Colonic mucosa (tissue), 1 donor: Measurements from ENCODE around the genes ITGB1 and CCNY.

DNA sequence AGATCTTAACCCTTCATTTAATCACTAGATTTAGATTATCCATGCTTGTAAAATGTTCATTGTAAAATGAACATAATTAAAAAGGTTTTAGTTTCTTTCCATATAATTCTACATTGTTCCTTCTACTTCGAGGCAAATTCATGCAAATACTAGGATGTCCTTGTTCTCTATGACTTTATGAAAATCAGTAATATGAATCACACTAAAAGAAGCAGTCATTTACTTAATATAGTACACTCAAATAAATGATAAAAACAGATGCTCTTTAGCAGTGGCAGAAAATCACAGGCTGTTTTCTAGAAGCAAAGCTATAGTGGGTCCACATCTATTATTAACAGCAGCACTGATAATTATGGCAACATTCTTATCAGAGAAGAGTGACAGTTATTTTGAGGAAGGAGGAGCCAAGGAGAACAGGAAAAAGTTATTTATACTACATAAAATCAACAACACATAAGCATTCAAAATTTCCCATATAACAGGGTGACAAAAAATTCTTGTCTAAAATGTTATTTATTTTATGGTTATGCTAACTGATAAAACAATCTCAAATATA is 16.5 kb downstream of the KIF5B start:
- PRO-cap, result no peak

DNA sequence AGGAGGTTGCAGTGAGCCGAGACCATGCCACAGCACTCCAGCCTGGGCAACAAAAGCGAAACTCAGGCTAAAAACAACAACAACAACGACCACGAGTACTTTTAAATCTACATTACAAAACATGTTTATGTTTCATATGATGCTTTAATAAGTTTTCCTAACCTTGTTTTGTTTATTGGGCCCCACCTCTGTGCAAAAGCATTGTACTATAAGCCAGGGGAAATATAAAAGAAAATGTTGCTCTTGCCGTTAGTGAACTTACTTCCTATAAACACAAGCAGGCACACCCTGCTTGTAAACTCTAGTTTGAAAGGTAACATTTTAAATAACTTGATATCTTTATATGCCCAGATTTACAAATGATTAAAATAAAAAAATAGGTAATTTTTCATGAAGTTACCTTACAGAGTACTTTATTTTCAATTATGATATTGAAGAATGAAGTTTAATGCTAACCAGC is 19.1 kb upstream of the EPC1 start:
- PRO-cap, result no peak

DNA sequence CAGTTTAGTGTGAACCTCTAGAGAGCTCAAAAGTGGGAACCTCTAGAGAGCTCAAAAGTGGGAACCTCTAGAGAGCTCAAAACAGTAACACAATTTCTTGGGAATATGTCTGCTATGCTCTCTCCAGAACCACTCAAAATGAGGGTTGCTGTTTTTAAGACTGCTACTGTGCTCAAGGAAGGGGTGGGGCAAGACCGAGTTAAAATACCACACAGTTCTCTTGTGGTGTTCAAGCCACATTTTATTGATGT is 13.3 kb downstream of the CCDC7 start:
- PRO-cap, result unidirectional peak, minus-strand start at position 140 of the sequence

DNA sequence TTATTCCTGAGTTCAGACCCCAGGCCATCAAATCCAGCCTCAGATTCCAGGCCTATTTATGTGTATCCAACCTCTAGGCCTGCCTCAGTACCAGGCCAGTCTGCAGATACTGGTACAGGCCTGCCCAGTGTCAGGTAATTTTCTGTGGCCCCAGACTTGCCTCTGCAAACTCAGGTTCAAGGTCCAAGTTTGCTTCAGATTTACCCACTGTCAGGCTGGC is 169.8 kb downstream of the ITGB1 start:
- PRO-cap, result no peak

DNA sequence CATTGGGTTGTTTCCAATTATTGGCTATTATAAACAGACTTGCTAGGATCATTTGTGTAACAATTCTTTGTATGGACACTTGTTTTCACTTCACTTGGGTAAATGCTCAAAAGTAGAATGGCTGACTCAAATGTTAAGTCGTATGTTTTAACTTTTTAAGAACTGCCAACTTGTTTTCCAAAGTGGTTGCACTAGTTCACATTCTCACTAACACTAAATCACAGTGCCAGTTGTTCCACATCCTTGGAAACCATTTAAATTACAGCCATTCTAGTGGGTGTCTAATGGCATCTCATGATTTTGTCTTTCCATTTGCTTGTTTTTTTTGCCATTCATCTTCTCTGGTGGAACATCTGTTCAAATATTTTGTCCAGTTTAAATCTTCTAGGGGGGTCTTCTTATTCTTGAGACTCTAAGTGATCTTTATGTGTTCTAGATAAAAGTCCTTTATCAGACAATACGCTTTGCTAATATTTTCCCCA is 64.1 kb downstream of the ITGB1 start:
- PRO-cap, result no peak

DNA sequence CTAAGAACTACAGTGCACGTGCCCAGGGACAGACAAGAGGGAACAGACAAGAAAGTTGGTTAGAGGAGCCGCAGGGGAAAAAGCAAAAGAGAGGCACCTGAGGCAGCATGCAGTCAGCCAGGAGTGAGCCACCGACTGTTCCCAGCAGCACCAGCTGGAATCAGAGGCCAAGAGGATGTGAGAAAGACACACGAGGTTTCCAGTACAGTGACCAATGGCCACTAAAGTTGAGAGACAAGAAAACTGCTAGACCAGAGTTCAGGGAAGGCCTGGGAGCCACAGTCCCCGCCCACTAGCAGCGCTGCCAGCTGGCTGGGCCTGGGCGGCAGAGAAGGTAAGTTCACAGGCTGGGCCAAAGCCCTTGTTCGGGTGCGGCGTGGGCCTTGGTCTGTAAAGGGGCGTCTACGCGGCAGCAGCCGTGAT is 14.0 kb downstream of the ITGB1 start:
- PRO-cap, result no peak

GRCh38 chr10:32957148-32957818 is 747 bp downstream of the ITGB1 start:
- PRO-cap, result bidirectional peak, plus-strand start at chr10:32957473, minus-strand start at chr10:32957443; bidirectional peak, plus-strand start at chr10:32957620, minus-strand start at chr10:32957513

- PRO-cap, result bidirectional peak, plus-strand start at chr10:32958074, minus-strand start at chr10:32957961; bidirectional peak, plus-strand start at chr10:32958326, minus-strand start at chr10:32958227; bidirectional peak, plus-strand start at chr10:32958359, minus-strand start at chr10:32958362; bidirectional peak, plus-strand start at chr10:32958468, minus-strand start at chr10:32958424
Measured at GRCh38 chr10:32957985-32959038, at the start of gene ITGB1. TSS of gene ITGB1 (minus strand) at chr10:32958230.

GRCh38 chr10:33136877-33137171 is 178.8 kb upstream of the ITGB1 start:
- PRO-cap, result no peak

DNA sequence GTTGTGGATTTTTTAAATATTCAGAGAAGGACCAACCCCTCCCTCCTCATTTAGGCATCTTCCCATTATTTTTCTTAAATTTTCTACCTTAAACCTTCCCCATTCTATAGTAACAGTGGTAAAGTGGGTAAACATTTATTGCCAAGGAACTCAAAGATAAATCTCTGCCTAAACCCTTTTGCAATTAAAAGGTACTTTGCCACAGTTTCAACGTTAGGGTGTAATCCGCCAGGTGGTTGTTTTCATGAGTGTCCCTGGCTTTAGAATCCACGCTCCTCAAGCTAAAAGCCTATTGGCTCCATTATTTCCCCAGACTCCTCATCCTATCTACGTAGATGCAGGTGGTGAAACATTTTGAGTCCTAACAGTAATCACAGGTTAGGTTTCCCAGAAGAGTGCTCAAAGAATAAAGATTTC is 60.5 kb downstream of the NRP1 start:
- PRO-cap, result no peak

DNA sequence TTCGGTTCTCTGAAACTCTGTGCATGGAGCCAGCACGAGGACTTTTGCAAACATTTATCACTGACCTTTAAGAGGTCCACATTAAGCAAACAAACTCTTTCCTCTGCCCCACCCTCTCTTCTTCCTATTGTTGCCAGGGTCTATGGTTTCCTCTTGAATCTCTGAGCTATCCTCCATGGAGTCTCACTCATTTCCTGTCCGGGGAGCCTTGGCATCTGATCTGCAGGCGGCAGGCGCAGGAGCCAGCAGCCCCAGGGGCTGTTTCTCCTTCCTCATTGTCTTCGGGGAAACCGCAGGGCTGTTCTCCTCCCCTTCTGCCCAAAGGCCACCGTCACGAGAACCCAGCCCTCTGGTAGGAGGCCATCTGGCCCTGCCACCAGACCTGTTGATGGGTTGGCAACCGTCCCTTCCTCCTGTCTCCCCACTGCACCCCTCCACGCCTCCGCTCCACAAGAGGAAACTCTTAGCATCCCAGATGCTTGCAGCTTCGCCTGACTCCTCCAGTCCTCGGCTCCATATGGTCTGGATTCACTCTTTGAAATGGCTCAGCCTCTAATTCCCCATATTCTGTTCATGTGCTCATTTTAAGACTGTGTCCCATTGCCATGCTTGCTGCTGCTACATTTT is 327.3 kb upstream of the NRP1 start:
- PRO-cap, result no peak

DNA sequence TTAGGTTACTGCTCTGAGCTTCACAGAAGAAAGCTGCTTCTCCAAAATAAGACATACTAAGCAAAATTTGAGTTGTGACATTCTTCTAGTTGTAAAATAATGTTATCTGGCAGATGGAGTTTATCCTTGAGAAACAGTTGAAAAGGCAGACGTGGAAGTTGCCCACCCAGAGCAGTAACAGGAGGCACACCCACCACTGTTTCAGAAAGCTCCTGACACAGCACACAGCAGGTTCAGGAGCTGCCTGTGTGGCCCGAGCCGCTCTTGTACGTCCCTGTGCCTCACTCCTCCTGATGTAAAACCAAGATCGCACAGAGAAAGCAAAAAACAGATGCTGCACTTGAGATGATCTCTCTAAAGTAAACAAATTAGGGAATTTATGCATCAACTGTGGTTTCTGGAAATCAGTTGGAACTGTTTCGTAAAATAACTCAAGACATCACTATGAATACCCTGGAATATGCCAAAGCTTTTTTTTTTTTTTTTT is 620.9 kb downstream of the PARD3 start:
- PRO-cap, result unidirectional peak, minus-strand start at position 289 of the sequence

GRCh38 chr10:34515509-34515974 is 299.6 kb downstream of the PARD3 start:
- PRO-cap, result no peak

- PRO-cap, result no peak
Measured at GRCh38 chr10:34678949-34679734, 136.0 kb downstream of the PARD3 start.

DNA sequence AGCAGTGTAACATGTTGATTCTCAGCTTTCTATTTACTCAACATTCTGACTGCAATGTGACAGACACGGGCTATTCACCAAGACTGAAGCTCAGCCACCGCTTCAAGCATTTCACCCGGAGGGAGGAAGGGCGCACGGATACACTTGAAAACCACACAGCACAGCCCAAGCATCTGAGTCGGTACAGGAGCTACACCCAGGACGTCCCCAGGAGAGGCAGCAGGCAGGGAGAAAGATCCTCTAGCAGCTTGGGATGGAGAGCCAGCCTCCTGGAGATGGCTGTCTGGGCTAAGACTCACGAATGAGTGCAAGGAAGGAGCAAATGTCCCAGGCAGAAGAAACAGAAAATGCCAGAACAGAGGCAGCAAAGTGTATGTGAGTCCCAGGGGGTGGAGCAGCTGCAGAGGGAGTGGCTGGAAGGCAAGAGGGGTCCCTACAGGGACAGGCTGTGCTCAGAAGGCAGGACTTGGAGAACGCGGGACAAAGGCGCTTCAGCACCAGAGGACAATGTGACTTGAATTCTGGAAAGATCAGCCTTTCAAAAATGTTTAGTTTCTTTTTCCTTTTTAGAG is 5.8 kb downstream of the PARD3 start:
- PRO-cap, result unidirectional peak, plus-strand start at position 455 of the sequence

- PRO-cap, result no peak
Measured at GRCh38 chr10:35141270-35142132, 14.9 kb downstream of the CREM start.

DNA sequence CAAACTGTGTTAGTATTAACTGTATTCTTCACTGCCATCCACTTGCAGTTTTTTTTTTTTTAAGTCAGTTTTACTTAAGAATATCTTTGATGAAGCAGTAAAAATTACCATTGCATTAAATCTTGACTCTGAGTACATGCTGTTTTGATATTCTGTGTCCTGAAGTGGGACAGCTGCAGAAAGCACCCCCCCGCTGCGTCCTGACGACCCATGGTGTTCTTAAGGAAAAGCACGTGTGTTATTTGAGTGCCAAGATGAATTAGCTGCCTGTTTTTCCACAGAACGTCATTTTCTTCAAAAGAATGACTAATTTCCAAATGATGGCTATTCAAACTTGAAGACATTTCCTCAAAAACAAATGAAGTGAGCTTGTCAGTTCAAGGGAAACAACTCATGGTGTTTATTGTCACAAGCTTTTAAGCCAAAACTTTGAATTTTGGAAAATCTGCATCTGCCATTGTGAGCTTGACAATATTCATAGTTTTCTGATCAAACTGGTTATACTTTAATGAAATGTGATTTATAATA is 45.9 kb downstream of the CREM start:
- PRO-cap, result no peak

GRCh38 chr10:35336089-35336835 is at the start of gene CCNY:
TSS of gene CCNY (plus strand) at chr10:35336509.
- PRO-cap, result bidirectional peak, plus-strand start at chr10:35336532, minus-strand start at chr10:35336372; unidirectional peak, plus-strand start at chr10:35336735

DNA sequence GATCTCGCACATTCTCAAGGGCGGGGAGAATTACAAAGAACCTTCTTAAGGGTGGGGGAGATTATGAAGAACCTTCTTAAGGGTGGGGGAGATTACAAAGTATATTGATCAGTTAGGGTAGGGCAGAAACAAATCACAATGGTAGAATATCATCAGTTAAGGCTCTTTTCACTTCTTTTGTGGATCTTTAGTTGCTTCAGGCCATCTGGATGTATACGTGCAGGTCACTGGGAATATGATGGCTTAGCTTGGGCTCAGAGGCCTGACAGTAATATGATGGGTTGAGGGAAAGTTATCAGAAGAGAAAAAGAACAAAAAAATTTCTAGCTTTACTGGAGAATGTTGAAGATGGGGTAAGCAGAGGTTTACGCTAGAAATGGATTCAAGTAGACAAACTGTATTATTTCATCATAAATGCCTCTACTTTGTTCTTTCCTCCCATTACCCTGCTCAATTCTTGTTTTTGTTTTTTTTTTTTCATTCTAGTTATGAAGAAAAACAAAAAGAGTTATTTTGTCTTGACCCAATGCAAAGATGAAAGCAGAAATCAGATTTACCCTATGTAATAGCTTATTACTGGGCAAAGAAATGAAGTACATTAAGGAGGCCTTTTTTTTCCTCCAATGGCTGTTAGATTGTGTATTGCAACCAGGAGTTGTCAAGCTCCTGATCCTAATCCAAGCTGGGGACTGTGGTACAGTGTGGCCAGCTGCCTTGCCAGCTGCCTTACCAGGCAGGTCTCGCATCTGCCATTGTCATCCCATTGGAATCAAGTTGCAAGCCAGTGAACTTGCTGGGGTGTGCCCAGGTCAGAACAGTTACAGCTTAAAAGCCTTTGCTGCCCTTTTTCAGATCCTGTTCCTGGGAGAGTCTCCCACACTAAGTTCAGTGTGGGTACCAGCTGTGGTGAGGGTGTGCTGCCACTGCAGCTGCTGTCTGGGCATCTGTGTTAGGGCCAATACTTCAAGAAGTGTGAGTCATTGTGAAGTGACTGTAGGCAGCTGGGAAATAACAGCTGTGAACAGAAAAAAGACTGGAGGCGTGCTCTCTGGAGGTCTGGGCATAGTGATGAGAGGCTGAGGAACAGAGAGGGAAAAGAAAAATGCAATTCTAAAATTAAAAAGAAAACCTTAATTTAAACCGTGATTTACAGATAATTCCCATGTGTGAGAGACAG is 72.6 kb downstream of the CCNY start:
- PRO-cap, result no peak

DNA sequence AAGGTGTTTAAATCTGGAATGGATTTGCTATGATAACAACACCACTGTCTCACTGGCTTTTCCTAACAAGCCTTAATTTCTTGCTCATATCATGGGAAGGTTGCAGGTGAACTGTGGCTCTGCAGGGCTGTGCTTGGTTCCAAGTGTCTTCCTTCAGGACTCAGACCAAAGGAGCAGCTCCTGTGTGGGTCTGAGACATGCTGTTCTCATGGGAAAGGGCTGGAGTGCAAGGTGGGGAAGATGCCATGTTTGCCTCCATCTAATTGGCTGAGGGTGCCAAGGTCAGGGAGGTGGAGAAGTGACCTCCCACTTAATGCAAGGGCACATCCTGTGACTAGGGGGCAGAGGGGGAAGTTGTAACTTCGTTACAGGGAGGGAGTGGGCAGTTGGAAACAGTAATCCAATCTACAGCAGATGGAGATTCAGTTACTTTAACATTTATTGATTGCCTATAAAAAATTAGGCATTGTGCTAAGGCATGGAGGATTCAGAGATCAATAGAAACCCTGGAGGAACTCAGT is 75.6 kb downstream of the CCNY start:
- PRO-cap, result no peak